ENCODE data around the genes SAR1B, CATSPER3, PITX1 and TRPC7.

DNA sequence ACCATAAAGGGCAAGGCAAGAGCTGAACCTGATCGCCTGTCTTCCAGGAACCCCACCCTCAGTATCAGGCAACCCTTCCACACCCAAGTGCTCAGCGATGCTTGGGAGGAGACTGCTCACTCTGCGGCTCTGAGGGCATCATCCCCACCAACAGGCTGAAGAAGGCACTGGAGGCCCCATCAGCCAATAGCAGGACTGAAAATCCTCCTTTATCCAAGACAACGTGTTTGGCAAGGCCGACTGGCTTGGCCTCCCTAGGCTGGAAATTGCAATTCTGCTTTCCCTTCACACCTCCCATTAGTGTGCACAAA, 1.4 kb upstream of the PPP2CA start:
- RRBS: no CpG with 5 or more reads among the region's 5 CpGs

- RRBS: no CpG with 5 or more reads among the region's 9 CpGs
Measured at GRCh38 chr5:134244952-134245641, 19.2 kb upstream of the PPP2CA start.

GRCh38 chr5:134372926-134373230, 1.5 kb downstream of the UBE2B start:
- RRBS: no CpG with 5 or more reads among the region's 3 CpGs

DNA sequence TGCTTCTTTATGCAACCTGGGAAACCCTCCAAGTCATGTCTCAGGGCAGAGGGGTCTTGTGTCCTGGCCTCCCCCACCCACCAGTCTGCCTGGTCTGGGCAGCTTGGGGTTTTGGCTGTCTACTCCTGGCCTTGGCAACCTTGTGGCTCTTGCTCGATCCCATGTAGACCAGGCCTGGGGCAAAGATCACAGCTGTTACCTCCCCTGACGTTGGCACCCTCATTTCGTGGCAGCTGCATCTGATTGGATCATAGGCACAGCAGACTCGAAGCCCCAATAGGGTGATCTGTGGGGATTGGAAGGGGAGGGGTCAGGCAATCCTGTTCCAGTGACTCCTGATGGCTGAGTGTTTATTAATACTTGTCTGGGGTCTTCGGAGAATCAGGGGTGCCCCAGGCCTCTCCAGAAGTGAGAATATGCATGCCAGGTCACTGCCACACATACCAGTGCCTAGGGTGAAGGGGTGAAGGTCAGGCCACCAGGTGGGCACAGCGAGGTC, 28.5 kb downstream of the JADE2 start:
- RRBS: no CpG with 5 or more reads among the region's 6 CpGs

GRCh38 chr5:134632308-134633189, at the start of gene SAR1B:
Gene SAR1B, minus strand, starts transcription at chr5:134632828.
- RRBS: 1% methylated on average over 5 of the region's 51 CpGs

GRCh38 chr5:134647535-134648306, 864 bp upstream of the SEC24A start:
- RRBS: no CpG with 5 or more reads among the region's 11 CpGs

DNA sequence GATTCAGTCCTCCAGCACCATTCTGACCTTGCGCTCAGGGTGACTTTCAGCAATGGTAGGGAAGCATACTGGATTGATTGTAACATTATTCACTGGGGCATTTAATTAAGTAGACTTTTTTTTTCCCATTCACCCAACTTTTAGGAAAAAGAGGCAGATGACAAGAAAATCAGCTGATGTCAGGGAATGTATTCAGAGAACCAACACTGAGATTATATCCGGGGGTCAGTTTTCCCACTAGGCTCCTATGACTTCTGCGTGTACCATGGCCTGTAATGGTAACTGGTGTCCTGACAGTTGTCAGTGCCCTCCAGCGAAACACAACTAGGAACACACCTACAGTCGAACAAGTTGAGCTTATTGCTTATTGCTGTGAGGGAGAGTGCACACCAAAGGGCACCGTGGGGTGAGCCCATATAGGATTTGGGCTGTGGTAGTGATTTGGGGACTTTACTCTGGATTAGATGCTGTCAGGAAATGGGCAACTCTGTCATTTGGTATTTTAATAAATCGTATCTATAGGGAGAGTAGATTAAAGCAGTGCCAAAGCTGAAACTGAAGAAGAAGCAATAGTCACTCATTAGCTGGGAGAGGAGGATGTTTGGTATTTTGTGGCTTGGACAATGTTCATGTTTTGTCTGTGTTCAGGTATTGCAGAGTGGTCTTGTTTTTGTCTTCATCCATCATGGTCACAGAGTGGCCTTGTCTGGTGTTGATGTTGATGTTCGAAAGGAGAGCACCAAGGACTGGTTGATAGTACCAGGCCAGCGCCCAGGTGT, 7.3 kb downstream of the PCBD2 start:
- RRBS: no CpG with 5 or more reads among the region's 9 CpGs

GRCh38 chr5:134967451-134968059, at the start of gene CATSPER3:
Gene CATSPER3, plus strand, starts transcription at chr5:134967907.
- RRBS: no CpG with 5 or more reads among the region's 6 CpGs

- RRBS: 56% methylated on average over 10 of the region's 50 CpGs
Measured at GRCh38 chr5:135029092-135030137, 4.6 kb downstream of the PITX1 start.

- RRBS: 69% methylated on average over 11 of the region's 52 CpGs
Measured at GRCh38 chr5:135031148-135031802, 2.8 kb downstream of the PITX1 start.

- RRBS: 22% methylated on average over 41 of the region's 113 CpGs
Measured at GRCh38 chr5:135033927-135034991, at the start of gene PITX1. Gene PITX1, minus strand, starts transcription at chr5:135034228.

- RRBS: 14% methylated on average over 2 of the region's 13 CpGs
Measured at GRCh38 chr5:135037617-135038299, 3.7 kb upstream of the PITX1 start.

DNA sequence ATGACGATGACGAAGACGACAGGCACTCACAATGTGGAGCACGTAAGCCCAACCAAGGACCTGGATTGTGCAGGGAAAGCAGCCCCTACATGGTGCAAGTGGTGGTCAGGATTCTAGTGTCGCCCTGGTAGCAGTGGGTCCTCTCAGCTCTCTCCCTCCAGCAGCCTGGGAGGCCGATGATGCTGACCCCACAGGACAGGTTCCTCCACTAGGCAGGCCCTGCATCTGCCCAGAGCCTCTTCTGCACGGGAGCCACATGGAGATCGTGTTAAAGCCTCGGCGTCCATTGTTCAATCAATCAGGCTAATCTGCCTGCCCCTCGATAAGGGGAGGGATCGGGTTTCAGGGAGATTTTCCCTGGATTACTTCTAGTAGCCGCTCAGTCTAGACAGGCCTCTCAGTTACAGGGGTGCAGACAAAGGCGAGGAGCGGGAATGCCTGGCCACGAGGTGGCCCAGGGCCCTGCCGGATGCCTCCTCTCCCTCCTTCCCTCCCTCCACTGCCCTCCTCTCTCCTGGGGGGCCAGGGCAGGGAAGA, 91.6 kb downstream of the MACROH2A1 start:
- RRBS: no CpG with 5 or more reads among the region's 17 CpGs

- RRBS: no CpG with 5 or more reads among the region's 13 CpGs
Measured at GRCh38 chr5:135379056-135380187, 19.6 kb downstream of the MACROH2A1 start.

DNA sequence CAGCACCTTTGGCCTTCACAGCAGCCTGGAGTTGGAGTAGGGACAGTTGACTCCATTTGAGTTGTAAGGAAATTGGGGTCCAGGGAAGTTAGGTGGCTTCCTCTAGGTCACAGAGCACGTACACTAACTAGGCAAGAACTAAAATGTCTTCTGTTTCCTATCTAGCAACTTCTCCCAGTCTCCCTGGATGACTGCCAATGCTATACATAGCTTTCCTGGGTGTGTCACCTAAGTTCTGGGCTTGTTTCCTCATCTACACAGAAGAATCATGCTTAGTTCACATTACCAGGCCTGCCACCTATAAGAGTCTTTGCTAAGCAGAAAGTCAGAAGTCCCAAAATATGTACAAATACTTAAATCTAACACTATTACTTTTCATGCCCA, 12.1 kb downstream of the MACROH2A1 start:
- RRBS: no CpG with 5 or more reads among the region's 1 CpG

- RRBS: no CpG with 5 or more reads among the region's 10 CpGs
Measured at GRCh38 chr5:136365420-136365619, at the start of gene TRPC7. Gene TRPC7, minus strand, starts transcription at chr5:136365545.

- RRBS: no CpG with 5 or more reads among the region's 7 CpGs
Measured at GRCh38 chr5:136628939-136629426, 263.6 kb upstream of the TRPC7 start.

DNA sequence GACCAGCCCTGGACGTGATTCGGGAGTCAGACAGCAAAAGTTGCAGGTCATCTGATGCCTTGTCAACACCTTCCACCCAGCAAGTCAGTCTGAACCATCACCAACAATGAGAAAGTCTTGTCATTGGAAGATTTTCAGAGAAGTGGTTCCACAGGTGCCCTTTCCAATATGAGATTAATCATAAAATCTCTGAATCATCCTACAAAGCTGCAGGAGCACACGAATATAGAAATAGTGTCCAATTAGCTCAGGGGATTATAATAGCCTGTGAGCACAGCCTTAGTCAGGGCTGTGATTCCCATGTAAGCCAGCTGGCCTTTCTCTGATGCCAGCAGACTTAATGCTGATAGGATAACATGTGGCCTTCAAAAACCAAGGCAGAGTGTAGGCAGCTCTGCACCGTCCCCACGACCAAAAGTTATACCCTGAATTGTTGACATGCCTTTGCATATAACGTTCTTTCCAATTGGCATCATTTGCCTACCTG, 445.1 kb upstream of the TRPC7 start:
- RRBS: no CpG with 5 or more reads among the region's 6 CpGs

DNA sequence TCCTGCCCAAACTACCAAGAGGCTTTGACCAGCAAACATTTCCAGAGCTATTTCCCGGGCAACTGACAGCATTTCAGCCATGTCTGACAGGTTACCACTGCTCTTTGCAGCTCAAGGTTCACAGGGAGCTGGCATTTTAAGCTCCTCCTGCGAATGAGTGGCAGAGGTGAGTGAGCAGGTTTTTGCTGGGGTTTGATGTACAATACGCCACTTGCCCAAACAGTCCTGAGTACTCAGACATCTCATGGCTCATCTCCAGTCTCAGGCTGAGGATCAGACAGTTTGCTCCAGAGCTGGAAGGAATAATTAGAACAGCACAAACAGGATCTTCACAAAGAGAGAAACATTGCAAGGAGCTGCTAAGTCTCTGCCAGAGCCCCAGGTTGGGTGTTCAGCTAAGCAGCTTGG, 390.2 kb downstream of the SPOCK1 start:
- RRBS: no CpG with 5 or more reads among the region's 3 CpGs

DNA sequence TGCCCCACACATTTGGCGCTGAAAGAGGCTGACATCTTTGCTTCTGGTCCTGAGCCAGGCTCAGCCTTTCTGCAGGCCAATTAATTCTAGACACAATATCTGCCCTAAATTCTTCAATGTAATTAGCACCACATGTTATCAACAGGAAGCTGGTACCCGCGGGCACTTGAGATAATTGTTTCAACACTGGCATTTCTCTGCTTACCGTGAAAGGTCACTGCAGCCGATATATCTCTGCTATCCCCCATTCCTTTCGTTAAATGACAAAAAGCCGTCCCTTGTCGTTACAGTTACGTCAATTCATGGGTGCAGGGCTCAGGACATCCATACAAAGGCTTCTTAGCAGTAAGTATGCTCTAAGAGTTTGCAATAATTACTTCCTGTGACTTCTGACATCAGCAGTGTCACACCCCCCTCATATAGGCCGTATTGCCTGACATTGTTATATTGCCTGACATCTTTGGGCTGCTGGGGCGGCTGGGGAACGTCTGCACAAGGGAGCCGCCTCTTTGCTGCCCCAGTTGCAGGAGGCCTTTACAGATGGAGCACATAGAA, 65.0 kb upstream of the SPOCK1 start:
- RRBS: no CpG with 5 or more reads among the region's 13 CpGs

Data from PFSK-1 (cell line).